Metastatic Liver Carcinoma in the Adrenal Gland (tissue), 2 donors: ENCODE results near the gene GID8.

DNA sequence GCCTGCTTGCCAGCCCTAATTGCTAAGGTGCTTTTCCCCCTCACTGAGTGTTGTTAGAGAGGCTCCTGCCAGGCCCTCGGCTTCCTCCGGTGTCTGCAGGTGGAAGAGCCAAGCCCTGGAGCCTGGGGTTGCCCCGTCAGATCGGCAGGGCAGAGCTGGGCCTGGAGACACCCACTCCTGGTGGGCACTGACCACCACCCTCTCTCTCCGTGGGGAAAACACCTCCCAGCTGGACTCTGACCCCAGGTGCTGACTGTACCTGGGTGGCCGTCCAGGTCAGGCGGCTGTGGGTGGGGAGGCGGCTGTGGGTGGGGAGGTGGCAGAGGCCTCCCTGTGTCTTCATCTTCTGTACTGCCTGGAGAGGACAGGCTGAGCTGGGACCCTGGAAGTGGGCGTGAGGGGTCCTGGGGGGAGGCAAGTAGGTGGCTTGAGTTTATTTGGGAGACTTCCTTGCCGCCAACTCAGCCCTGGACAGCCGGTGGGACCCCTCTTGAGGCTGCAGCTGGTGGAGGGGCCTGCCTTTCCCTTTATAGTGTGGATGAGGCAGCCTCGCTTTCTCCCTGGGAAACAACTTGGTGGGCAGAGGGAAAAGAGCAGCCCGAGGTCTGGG lies 6.2 kb upstream of the CABLES2 start:
- PRO-cap, 2 experiments: no peak in any of the 2 experiments

GRCh38 chr20:62557325-62558192 lies 81.8 kb upstream of the GATA5 start:
- PRO-cap, 2 experiments: no peak in any of the 2 experiments

DNA sequence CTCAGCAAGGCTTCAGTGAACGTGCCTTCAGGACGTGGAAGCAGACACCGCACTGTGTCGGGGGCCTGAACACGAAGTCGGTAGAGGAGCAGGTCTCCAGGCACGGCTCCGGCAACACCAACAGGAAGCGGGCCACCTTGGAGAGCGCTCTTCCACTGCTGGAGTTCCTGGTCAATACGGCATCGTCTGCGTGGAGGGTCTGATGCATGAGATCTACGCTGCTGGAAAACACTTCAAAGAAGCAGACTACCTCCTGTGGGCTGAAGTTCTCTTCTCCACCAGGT lies 69.3 kb upstream of the SLCO4A1 start:
- PRO-cap, 2 experiments: no peak in any of the 2 experiments

- PRO-cap, 2 experiments: no peak in any of the 2 experiments
Measured at GRCh38 chr20:62618534-62619016, 23.7 kb upstream of the SLCO4A1 start.

GRCh38 chr20:62624489-62625038 lies 17.7 kb upstream of the SLCO4A1 start:
- PRO-cap, 2 experiments: no peak in any of the 2 experiments

DNA sequence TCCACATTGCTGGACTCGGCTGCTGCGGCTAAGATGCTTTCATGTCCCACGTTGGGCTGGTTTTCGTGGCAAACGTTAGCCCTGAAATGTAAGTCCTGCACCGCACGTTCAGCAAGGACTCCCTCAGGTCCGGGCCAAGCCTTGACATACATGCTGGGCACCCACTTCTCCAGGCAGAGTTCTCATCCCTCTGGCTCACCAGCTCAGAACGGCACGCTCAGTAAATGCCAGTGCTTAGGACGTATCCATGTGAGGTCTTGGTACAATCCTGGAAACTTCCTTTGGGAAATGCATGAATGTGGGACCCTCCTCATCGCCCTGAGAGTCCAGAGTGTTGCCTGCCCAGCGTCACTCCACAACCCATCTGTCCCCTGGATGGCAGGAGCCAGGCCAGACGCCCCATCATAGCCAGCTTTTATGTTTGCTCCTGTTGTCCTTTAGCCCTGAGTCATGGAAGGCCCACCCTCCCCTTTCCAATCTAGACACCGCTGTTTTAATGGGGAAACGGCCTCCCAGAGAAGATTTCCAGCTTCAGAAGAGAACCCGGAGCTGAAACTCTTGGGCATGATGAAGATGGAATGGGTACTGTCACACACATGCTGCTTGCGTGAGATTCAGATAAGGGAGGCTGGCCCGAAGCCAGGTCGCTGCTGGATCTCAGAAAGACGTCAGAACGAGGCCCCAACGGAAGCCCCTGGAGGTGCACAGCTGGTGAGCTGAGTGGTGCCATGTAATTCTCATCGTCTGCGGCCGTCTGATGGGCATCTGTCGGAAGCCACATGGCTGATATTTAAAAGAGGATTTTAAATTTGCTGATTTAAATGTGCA lies 8.7 kb downstream of the SLCO4A1 start:
- PRO-cap, 2 experiments: no peak in any of the 2 experiments

DNA sequence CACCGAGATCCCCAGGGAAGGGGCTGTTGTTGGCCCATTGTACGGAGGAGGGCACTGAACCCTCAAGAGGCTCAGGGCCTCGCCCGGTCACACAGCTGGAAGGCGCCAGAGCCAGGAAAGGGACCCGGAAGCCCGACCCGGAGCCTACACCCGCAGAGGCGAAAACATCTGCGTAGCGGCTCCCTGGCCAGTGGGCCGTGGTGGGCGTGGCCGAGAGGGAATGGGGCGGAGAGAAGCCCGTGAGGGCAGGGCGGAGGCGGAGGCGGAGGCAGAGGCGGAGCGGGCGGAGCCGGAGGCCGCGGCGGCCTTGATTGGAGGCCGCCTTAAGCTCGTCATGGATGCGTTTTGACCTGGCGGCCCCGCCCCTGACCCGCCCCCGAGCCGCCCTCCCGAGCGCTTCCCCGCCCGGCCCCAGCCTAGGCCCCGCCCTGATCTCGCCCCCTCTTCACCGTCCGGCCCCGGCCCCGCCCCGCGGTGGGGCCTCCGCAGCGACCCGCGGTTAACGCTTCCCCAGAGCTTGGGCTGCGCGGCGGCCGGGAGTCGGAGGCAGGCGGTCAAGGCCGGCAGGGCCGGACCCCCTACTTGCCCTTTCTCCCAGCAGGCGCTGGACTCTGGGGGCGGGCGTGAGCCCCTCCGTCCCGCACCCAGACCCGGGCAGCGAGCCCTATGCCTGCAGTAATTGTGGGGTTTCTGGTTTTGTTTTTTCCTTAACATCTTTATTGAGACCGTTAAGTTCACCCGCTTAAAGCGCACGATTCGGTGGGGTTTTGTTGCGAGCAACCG lies 2.0 kb upstream of the MRGBP start:
- PRO-cap, 2 experiments: peak in 2 of 2 experiments; most common plus-strand start position 520 of the sequence (in 2); most common minus-strand start position 192 of the sequence (in 2)

GRCh38 chr20:62796942-62797256 lies 626 bp downstream of the MRGBP start:
- PRO-cap, 2 experiments: no peak in any of the 2 experiments

GRCh38 chr20:62818922-62819784 lies 2.3 kb downstream of the COL9A3 start:
- PRO-cap, 2 experiments: no peak in any of the 2 experiments

GRCh38 chr20:62897995-62898445 lies 28.3 kb downstream of the DIDO1 start:
- PRO-cap, 2 experiments: no peak in any of the 2 experiments

- PRO-cap, 2 experiments: no peak in any of the 2 experiments
Measured at GRCh38 chr20:62898446-62899131, 27.7 kb downstream of the DIDO1 start.

DNA sequence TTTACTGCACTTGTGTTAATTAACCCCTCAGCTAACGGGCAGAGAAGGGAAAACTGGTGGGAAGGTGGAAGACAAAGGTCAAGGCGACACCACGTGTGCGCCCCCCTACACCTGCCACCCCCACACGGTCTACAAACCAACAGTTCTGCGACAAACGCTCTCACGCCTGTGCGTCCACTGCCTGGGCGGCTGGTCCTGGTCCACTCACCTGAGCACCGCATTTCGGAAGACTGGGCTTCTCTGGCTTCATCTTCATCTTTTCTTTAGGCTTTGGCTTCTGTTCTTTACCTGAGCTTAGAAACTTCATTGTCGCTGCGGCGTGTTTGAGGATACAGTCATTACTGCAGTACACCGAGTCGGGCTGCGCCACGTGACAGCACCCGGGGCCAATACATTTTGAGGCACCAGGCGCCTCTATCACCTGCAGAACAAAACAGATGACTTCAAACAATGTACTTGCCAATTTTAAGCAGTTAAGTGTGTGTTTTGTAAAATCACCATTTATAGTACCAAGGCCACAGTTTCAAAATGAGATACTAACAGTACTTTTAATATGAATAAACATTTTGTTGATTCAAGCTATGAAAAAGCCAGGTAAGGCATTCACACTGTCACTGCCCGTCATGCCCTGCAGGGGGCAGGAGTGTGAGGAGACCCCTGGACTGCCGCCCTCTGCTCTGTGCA lies 19.2 kb downstream of the DIDO1 start:
- PRO-cap, 2 experiments: no peak in any of the 2 experiments

DNA sequence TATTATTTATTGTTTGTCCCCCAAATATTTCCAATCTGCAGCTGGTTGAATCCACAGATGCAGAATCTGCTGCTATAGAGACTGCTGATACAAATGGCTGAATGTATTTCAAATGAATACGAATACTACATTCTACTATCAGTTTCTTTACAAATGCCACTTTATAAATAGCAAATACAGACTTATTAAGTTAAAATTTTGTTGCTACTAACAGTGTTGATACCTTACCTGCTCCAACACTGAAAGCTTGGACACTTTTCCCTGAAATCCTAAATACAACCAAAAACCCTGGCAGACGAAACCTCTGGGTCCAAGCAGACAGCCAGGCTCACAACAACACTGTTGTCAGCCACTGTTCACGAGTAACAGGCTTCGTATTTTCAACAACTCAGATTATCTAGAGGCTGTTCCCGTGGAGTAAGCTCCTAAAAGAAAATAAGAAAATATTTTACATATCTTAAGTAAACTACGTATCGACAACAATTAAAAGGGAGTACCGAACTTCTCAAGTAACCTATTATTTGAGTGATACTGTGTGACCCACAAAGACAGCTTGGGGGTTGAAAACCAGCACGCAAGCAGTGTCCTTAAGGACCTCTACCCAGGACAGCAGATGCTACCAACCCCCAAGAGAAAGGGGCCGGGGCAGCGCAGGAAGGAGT lies 12.2 kb downstream of the DIDO1 start:
- PRO-cap, 2 experiments: no peak in any of the 2 experiments

- PRO-cap, 2 experiments: peak in 2 of 2 experiments; most common plus-strand start chr20:62923548 (in 1)
Measured at GRCh38 chr20:62923348-62923755, 3.0 kb downstream of the DIDO1 start.

DNA sequence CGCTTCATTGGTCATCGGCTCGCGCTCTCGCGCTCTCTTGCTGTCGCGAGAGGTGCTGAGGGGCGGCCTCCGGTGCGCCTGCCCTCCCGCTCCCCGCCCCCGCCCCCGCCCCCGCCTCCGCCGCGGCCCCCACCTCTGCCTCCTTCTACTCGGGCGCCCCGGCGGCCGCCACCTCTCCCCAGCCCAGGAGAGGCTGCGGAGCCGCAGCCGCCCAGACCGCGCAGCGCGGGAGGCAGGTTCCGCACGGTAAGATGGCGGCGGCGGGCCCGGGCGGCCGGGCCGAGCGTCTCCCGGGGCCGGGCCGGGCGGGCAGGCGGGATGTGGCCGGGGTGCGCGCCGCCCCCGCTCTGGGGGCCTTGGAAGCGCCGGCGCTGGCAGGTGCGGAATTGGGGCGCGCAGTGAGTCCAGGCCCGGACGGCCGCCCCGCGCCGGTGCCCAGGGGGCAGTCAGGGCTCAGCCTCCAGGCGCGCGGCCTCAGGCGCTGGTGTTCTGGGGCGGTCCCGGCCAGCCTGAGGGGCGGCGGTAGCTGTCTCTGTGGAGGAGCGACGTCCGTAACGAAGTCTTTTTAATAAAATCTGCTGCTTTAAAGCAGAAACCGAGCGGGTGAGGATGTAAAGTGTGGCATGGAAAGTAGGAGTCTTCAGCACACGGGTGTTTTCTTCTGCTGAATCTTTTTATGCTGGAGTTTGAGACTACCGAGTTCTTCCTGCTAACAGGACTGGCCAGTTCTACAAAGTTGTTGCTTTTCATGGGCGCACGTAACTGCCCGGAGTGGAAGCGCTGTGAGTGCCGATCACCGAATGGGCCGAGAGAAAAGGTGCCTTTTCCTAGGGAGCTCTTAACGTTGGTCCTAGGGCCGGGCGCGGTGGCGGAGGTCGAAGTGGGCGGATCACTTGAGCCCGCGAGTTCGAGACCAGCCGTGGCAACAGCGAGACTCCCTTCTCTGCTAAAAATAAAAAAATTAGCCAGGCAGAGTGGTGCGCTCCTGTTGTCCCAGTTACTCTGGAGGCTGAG lies at the start of gene GID8:
Gene GID8 (plus strand): TSS at position 140 of the 1,014 bp plus-strand sequence.
- PRO-cap, 2 experiments: peak in 2 of 2 experiments; most common plus-strand start position 43 of the sequence (in 2); most common minus-strand start position 802 of the sequence (in 1)

GRCh38 chr20:63064227-63064911 lies 57.6 kb upstream of the BHLHE23 start:
- PRO-cap, 2 experiments: no peak in any of the 2 experiments

GRCh38 chr20:63101647-63102968 lies 95.3 kb upstream of the BHLHE23 start:
- PRO-cap, 2 experiments: no peak in any of the 2 experiments

DNA sequence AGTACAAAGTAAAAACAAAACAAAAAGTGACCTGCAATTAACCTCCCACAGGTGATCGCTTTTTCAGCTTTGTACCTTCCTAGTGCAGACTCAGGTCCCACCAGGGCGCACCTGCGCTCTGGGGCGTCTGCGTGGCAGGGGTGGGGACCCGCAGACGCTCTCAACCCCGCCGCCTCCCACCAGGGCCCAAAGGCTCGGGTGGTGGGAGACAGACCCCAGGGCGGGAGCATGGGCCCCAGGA lies 656 bp upstream of the ARFGAP1 start:
- PRO-cap, 2 experiments: no peak in any of the 2 experiments

GRCh38 chr20:63284503-63285012 lies 8.4 kb upstream of the COL20A1 start:
- PRO-cap, 2 experiments: no peak in any of the 2 experiments

DNA sequence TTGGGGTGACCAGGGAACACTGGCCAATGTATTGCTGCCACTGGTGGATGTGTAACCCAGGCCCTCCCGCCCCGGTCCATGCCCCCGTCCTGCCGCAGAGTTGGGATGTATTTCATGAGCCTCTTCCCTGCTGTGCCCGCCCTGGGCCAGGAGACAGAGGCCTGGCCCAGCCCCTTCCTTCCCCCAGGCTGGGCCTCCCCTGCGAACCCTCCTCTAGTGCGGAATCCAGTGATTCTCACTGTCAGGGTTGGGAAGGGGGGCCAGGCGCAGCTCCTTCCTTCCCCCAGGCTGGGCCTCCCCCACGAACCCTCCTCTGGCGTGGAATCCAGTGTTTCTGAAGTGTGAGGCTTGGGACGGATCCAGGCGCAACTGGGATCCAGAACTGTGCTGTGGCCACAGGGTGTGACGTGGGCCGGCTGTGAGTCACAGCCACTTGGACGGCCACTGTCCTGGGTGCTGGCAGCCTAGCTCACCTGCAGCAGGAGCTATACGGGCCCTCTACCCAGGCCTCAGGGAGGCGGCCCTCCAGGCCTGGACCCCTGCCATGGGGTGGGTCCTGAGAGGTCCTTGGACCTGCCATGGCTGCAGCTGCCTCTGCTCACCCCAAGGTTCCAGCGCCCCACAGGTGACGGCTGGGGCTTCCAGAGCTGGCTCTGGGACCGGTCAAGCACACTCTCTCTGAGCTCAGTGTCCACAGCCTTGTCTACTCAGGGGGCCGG lies 28.3 kb downstream of the COL20A1 start:
- PRO-cap, 2 experiments: no peak in any of the 2 experiments